A375 (cell line): ENCODE measurements around a stretch of chr3.

- RAMPAGE, long total RNA, result no peak
Observed at GRCh38 chr3:12915451-12915863, 74.1 kb upstream of the RPL32 start.

- RAMPAGE, long total RNA, result no peak
Observed at GRCh38 chr3:12924555-12924924, 83.2 kb upstream of the RPL32 start.

GRCh38 chr3:12926570-12927076, 85.3 kb upstream of the RPL32 start:
- RAMPAGE, long total RNA, result no peak

- RAMPAGE, long total RNA, result no peak
Observed at GRCh38 chr3:12941557-12942177, 100.3 kb upstream of the RPL32 start.

GRCh38 chr3:12972148-12972378, 101.2 kb downstream of the IQSEC1 start:
- RAMPAGE, long total RNA, result no peak

- RAMPAGE, long total RNA, result no peak
Observed at GRCh38 chr3:12992984-12993638, 80.1 kb downstream of the IQSEC1 start.

DNA sequence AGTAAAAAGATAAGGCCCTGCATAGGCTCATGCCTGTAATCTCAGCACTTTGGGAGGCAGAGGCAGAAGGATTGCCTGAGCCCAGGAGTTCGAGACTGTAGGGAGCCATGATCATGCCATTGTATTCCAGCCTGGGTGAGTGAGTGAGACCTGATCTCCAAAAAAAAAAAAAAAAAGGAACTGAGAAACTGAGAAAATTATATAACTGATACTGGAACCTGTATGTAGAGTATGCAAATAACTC, 70.9 kb downstream of the IQSEC1 start:
- RAMPAGE, long total RNA, result no peak

DNA sequence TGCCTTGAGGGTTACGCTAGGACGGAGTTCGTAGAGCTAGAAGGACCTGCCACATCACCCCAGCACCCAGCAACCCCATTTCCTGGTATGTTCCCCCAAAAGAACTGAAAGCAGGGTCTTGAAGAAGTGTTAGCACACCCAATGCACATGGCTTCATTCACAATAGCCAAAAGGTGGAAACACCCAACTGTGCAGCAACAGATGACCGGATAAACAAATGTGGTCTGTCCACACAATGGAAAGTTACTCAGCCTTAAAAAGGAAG, 157.7 kb downstream of the NUP210 start:
- RAMPAGE, long total RNA, result no peak

- RAMPAGE, long total RNA, result no peak
Observed at GRCh38 chr3:13262741-13263109, 157.4 kb downstream of the NUP210 start.

GRCh38 chr3:13281121-13282307, 138.6 kb downstream of the NUP210 start:
- RAMPAGE, long total RNA, result no peak

DNA sequence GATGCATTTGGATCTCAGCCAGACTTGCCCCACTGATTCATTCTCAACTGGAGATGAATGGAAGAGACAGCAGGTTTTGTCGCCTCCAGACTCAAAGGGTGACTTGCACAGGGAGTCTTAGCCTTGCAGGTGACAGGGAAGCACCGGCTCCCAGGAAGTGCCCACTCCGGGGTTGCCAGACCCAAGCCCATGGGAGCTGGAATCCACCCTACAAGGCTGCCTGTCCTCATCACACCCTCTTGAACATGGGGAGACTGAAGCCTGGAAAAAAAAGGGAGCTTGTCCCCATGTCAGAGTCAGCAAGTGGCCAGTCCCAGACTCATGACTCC, 94.8 kb downstream of the NUP210 start:
- RAMPAGE, long total RNA, result no peak

DNA sequence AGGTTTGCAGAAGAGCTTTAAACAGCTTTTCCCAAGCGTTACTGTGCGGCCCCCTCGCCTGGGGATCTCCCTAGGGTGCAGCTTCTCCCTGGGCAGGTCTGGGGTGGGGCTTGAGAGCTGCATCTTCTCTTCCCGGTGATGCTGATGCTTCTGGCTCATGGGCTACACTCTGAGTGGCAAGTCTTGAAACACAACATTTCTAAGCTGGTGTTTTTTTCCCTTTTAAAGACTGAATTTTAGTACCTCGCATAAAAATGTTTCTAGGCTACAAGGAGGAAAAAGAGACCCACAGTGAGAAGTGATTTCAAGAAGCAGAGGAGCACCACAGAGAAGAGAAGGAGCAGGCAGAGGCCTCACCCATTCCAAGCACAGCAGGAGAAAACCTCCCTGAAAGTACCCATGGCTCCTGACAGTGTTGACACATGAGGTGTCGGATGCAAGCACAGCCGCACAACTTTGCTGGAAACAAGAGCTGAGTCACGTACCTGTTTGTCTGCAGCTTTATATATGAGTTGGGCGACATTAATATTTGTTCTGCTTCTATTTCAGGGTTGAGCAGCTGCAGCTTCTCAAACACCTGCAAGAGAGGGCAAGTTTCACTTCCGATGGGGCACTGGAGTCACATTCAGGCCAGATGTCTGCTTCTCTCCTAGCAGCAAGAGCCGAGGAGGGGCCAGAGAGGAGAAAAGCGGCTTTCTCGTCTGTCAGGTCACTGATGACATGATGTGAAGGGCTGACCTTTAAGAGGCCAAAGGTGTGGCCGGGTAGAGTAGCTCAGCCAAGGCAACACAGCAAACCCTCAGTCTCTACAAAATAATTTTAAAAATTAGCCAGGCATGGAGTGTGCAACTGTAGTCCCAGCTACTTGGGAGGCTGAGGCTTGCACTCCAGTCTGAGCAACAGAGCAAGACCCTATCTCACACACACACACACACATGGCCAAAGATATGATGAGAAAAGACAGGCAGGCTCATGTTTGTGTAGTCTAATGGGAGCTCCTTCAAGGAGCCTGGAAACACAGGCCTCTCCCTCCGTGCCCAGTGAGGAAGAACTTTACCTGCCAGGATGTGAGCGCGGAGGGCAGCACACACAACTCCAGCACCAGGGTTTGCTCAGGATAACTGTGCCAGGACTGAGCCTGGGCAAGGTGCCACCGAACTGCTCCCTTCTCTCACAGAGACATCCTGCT, 87.9 kb downstream of the NUP210 start:
- RAMPAGE, long total RNA, result no peak

GRCh38 chr3:13465207-13465550, 14.9 kb upstream of the HDAC11 start:
- RAMPAGE, long total RNA, result no peak

GRCh38 chr3:13504527-13505213, 24.6 kb downstream of the HDAC11 start:
- RAMPAGE, long total RNA, result no peak

- RAMPAGE, long total RNA, result no peak
Observed at GRCh38 chr3:13532001-13532558, 16.8 kb upstream of the FBLN2 start.

GRCh38 chr3:13654843-13655179, 105.9 kb downstream of the FBLN2 start:
- RAMPAGE, long total RNA, result no peak

DNA sequence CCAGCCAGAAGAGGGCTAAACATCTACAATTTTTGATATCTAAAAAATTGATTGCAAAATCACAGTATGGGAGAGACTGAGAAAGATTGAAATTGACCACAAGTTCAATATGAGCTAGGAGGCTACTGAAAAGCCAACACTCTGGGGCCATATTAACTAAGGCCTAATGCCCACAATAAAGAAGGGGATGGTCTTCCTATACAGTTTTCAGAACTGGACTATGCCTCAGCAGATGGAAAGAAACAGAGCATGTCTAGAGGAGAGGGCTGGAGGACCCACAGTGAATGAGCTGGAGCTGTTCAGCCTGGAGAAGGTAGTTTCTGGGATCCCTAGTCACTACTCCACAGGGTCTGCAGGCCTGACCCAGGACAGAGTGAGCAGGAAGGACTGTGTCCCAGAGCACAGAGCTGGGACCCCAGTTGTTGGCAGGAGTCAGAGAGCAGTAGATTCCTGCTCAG, 53.1 kb downstream of the WNT7A start:
- RAMPAGE, long total RNA, result no peak

DNA sequence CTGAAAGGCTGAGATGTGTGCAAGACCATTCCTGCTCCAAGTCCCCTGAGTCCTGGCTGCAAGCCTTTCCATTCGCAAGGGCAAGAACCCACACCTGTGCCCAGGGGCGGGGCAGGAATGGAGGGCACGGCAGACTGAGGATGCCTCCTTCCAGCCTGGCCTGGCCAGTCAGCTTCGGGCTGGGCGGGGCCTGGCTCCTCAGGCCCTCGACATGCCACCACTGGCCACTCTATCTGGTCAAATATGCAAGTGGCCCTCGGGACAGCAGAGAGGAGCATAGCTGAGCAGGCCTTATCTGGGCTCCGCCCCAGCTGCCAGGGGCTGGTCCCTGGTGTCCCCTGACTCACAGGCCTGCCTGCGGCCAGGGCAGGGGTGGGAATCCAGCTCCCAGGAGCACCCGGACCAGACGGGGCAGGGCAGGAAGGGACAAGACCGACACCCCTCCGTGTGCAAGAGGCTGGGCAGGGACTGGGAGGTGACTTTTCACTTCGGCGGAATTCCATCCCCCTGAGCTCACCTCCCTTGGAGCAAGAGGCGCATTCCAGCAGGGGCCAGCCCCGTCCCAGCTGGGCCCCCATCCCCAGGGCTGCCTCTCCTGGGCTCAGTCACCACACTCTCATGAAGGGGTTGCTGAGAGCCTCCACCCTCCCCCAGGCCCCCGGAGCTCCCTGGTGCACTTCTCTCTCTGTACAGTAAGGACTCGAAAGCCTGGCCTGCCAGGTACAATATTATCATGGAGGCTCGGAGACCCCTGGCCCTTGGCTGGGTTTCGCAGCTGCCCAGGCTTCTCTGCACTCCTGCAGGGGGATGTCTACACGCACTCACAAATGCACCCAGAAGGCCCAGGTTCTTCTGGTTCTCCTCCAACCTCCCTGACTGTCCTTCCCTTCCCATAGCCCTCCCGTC, 29.6 kb downstream of the WNT7A start:
- RAMPAGE, long total RNA, result no peak

- RAMPAGE, long total RNA, result no peak
Observed at GRCh38 chr3:13866436-13866792, 13.5 kb downstream of the WNT7A start.

DNA sequence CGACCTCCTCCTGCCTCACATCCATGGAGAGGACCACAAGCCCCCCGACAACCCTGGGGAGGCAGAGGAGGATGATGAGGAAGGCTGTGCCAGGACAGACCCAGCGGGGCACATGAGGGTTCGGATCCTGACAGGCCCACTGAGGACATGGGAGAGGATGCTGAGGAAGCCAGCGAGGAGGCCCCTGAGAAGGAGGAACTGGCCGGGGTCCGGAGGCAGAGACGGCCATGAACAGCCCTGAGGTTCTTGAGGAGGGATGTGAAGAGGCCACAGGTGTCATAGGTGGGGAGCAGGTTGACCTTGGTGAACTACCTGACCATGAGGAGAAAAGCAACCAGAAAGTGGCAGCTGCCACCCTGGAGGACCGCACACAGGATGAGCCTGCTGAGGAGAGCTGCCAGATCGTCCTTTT, 55.0 kb upstream of the WNT7A start:
- RAMPAGE, long total RNA, result no peak